SK-N-DZ (cell line): ENCODE data around the genes EED and GRM5.

DNA sequence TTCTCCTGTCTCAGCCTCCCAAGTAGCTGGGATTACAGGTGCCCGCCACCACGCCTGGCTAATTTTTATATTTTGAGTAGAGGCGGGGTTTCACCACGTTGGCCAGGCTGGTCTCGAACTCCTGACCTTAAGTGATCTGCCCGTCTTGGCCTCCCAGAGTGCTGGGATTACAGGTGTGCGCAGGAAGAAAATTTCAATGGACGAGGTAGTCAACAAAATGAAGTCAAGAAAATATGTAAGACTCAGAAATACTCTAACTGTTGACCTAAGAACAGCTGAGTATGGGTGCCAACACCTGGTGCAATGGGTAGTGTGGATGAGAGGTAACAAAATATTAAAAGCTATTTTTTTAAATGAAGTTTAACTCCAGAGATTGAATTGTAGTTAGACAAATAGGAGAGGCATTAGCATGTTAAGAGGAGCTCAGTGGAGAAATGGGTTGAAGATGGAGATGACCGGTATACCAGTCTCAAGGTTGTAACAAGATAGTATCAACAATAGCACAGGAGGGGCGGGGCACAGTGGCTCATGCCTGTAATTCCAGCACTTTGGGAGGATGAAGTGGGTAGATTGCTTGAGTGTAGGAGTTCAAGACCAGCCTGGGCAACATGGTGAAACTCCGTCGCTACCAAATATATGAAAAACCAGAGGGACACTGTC is 6.2 kb upstream of the ANKRD42 start:
RAMPAGE:
- cytosol, long total RNA: no peak
- nucleus, long total RNA: no peak

RAMPAGE:
- cytosol, long total RNA: no peak
- nucleus, long total RNA: no peak
Observed at GRCh38 chr11:83256351-83256879, 29.8 kb downstream of the CCDC90B start.

DNA sequence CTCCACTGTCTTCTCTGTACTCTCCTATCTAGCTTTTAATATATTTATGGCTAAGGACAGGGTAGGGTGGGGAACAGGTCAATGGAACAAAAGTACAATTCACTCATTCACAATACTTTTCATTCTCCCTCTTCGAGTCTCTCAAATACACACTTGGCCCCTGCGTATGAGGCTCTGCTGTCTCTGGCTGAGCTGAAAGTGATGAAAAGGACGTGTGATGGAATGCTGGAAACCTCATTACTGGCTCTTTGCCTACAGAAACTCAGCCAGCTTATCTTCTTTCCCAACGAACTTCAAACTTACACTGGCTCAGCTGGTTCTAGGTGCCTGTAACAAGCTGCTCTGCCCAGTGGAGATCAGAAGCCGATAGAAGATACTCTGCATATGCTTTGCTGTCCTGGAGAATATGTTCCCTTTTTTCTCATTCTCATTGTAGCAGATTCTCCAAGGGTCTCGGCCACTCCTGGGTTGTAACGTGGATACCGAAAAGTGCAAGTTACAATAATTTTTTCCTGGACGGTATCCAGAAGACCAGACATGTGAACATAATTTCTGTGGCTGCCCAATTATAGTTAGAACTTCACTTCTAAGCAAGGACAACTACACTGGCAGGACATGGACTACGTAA is 405.3 kb upstream of the CCDC90B start:
RAMPAGE:
- cytosol, long total RNA: no peak
- nucleus, long total RNA: no peak

RAMPAGE:
- cytosol, long total RNA: no peak
- nucleus, long total RNA: no peak
Observed at GRCh38 chr11:84316886-84317767, 1031.0 kb upstream of the CCDC90B start.

DNA sequence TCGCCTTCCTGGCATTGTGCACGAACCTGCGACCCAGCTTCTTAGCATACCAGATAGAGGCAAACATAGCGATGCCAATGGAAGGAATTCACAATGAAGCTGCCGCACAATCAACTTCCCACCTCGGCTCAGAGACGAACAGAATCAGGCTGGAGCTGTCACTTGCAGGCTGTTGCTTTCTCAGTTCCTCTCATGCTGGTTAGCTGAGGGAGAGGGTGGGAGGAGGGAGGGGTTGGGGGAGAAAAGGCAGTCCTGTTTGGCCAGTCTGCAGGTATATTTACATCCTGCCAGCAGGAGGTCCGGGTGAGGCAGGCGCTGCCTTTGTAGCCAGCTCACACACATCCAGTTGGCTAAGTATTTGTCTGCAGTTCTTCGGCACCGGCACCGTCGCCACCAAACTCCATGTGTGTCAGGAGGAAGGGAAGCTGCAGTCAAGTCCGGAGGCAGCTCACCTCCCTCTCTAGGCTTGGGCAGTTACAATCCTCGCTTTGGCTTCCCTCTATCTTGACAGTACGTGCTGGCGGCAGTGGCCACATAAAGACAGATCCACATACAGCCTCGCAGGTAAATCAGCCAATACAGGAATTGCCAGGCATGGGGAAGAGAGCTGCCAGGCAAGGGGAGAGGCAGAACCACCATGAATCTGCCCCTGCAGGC is 1151.4 kb upstream of the CCDC90B start:
RAMPAGE:
- cytosol, long total RNA: no peak
- nucleus, long total RNA: no peak

DNA sequence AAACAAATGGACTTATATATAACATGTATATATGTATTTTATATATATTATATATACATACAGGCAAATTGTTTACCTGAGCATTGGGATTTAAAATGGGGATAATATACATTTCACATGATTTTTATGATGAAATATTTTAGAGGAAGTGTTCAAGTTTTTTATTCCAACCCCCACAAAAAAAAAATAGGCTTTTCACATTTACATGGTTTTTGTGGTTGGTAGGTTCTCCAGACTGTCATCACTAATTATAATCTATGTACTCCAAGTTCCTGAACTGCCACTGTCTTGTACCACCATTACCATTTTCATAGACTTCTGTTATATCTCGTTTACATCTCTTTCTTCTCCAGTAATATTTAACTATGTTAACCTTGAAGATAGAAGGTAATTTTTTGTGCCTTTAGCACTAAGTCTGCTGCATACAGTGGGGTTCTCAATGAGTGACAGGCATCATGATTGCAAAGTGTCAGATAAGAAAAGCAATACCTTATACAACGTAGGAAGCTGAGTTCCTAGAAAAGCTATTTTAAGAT is 5.1 kb downstream of the TMEM126A start:
RAMPAGE:
- cytosol, long total RNA: no peak
- nucleus, long total RNA: no peak

DNA sequence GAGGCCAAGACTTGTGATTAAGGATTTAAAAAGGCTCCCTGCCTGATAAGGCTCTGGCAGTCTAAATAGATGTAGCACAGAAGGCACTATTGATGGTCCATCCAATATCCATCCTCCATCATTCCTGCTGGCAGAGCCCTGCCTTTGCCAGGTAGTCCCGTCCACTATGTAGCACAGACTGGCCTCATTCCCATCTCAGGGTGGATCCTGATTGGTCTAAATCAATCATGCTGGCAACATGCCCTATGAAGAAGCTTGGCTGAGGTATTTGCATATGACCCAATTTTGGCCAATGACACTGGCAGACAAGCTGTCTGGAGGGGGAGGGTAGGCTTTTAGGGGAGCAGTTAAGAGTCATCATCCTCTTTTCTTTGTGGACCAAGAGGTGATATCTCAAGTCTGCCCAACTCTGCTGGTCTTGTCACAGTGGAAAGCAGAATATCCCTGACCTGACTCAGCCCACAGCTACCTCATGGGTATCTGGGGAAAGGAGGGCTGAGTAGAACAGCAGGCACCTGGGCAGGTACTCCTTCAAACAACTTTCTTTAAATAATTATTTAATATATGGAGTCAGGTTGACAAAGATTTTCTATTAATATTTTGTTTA is 5.1 kb downstream of the CCDC89 start:
RAMPAGE:
- cytosol, long total RNA: start-site peak on the plus strand centred at position 380 of the sequence, 34 bp wide, 15 and 11 reads in 2 replicates
- nucleus, long total RNA: no peak

DNA sequence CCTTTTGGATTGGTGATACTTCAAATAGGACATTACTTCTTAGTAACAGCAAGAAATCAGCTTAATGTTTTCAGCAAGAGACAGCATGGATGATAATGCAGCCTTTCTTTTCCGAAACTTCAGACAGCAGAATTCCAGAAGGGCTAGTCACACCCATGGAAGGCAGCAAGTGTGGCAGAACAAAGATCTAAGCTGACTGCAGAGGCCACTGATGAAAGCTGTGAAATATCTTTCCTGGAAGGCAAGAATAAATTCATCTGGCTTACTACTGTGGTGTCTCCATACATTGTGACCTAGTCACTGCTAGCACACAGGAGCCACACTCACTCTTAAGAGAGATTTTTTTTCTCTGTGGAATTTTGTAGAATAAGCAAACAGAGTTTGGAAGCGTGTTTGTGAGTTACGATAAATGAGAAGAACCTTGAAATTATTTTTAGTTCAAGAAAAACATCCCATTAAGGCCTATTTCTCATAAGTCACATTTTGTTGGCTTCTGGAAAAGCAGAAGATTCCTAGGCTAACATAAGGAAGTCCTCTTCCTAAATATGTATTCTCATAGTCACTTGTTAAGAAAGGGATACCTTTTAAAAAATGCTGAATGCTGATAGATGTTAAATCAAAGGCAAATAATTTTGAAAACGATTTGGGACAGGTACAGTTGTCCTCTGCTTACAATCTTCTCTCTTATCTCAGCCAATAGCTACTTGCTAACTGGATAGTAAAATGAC is 100.6 kb downstream of the CCDC83 start:
RAMPAGE:
- cytosol, long total RNA: no peak
- nucleus, long total RNA: no peak

GRCh38 chr11:85966735-85968053 is 101.7 kb downstream of the PICALM start:
RAMPAGE:
- cytosol, long total RNA: no peak
- nucleus, long total RNA: no peak

GRCh38 chr11:86041804-86042423 is 27.0 kb downstream of the PICALM start:
RAMPAGE:
- cytosol, long total RNA: no peak
- nucleus, long total RNA: no peak

DNA sequence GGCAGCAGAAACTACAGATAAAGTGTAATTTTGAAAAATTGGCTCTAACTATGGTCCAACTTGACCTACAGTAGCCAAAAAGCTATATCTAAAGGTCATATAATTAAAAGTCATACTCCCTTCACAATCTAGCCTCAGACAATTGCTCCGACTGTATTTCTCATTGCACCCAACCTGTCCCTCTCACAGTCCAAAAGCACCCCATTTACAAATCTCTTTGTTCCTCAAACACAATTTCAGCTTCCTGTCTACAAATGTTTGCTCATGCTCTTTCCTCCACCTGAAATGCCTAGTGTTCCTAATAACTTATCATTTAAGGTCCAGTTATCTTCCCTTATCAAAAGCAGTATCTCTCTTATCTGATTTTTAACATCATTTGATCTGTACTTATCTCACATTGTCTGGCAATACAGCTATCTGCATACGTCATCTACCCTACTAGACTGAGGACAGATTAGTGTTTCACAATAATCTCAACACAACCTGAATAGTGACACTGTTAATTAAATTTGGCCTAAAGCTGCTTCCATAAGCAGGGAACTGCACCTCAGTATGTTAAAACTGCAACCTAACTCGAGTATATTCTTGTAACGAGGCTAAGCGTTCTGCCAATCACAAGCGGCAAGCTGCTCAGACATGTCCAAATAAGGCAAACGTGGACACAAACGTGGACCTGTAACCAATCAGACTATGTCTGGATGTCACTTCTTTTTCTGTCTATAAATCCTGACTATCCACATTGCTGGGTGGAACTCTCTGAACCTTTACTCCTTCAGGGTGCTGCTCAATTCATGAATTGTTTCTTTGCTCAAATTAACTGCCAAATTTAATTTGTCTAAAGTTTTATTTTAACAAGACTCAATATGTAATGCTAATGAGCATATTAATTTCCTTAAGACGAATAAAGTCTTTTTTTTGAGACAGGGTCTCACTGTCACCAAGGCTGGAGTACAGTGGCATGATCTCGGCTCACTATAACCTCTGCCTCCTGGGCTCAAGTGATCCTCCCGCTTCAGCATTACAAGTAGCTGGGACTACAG is 15.9 kb downstream of the PICALM start:
RAMPAGE:
- cytosol, long total RNA: no peak
- nucleus, long total RNA: no peak

GRCh38 chr11:86152079-86152299 is 83.1 kb upstream of the PICALM start:
RAMPAGE:
- cytosol, long total RNA: no peak
- nucleus, long total RNA: no peak

RAMPAGE:
- cytosol, long total RNA: no peak
- nucleus, long total RNA: no peak
Observed at GRCh38 chr11:86196266-86196705, 48.3 kb upstream of the EED start.

RAMPAGE:
- cytosol, long total RNA: start-site peak on the plus strand at chr11:86245192-86245259, 486 and 607 reads in 2 replicates
- nucleus, long total RNA: start-site peak on the plus strand at chr11:86245186-86245263, 471 and 114 reads in 2 replicates
Observed at GRCh38 chr11:86244649-86245741, at the start of gene EED. EED (plus strand) TSS chr11:86244753.

RAMPAGE:
- cytosol, long total RNA: no peak
- nucleus, long total RNA: no peak
Observed at GRCh38 chr11:86551175-86551771, 176.6 kb downstream of the CCDC81 start.

GRCh38 chr11:86571757-86572125 is 197.1 kb downstream of the CCDC81 start:
RAMPAGE:
- cytosol, long total RNA: no peak
- nucleus, long total RNA: no peak

DNA sequence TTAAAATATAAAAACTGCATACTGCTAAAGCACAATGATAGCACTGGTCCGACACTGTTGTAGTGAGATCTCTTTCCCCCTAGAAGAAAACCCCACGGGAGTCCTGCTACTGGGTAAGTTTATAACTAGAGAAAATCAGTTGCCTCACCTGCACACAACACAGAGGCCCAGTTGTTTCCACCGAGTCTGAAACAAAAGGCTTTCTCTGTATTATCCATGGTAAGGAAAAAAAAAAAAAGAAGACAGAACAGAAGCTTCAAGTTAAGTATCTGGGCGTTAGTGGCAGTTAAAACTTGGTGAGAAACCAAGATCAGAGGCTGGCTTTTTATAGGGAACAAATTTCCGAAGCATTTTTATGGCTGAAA is 208.0 kb downstream of the CCDC81 start:
RAMPAGE:
- cytosol, long total RNA: no peak
- nucleus, long total RNA: no peak

RAMPAGE:
- cytosol, long total RNA: no peak
- nucleus, long total RNA: no peak
Observed at GRCh38 chr11:86671365-86672302, 128.7 kb upstream of the PRSS23 start.

DNA sequence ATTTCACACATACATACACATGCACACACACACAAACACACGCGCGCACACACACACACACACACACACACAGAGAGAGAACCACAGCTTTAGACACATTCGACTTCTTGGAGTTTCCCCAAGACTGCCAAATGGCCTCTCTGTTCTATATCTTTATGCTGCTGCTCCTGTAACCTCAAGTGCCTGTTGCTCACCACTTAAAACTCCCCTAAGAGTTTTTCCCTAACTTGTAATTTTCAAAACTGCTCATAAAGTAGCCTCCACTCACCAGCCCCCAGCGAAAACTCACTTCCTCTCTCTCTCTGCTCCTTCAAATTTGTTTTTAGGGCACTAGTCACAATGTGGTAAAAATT is 35.8 kb downstream of the CTSC start:
RAMPAGE:
- cytosol, long total RNA: no peak
- nucleus, long total RNA: no peak

DNA sequence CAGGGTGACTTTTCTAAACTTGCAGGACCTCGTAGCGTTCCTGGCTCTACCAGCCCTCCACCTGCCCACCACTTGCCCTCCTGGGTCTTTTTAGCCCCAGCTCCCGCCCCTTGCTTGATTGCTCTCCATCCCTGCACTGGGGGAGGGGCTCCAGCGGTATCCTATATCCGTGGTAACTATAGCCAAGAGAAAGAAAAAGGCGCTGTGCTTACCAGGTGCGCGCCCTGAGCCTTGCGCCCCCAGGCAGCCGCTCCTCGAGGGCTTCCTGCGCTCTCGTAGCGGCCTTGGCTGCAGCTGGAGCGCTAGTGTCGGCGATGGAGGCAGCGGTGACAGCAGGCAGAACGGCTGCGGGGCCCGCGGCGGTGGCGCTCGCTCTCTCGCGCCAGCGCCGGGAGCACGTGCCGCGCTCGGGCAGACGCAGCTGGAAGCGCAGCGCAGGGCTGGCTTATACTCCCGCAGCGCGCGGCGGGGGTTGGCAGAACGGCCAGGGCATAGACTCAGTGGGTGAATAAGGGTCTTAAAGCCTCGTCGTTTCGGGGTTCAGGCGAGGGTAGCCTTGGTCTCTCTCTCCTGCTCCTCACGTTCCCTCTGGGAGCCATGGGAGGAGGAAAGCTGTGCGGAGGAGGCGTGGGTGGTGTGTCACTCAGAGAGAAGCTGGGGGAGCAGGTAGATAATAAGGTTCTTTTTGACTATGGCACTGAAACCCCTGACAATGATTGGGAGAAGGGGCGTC is at the start of gene GRM5:
Gene GRM5 (minus strand): TSS at position 419 of the 733 bp plus-strand sequence.
RAMPAGE:
- cytosol, long total RNA: no peak
- nucleus, long total RNA: no peak